ENCODE results near the gene PIM1.

DNA sequence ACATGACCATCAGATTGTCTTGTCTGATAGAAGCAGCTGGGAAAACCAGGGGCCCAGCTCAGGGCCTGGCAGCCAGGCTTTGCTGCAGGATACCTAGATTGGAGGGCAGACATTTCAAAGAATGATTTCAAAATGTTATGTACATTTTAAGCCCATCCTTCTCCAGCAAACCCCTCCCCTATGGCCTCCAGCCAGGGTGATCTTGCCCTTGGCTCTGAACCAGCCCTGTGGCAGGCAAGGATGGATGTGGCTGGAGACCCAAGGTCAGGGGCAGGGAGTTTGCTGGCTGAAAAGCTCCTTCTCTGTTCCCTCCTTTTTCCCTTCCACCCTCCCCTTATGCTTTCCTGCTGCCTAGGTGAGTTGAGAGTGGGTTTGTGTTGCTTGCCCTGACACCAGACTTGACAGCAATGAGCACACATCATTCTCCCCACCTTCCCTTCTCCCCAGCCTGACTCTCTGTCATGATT is 1.7 kb downstream of the MAPK13 start:
- PRO-cap, result no peak

DNA sequence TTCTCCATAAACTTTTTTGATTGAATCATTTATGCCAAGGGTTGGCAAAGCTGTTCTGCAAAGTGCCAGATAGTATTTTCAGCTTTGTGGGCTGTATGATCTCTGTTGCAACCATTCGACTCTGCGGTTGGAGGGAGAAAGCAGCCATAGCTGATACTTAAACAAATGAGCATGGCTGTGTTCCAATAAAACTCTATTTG is 6.6 kb upstream of the BNIP5 start:
- PRO-cap, result no peak

- PRO-cap, result bidirectional peak, plus-strand start at chr6:36423298, minus-strand start at chr6:36423245; bidirectional peak, plus-strand start at chr6:36423527, minus-strand start at chr6:36423395
These were observed 19.1 kb downstream of the PXT1 start for GRCh38 chr6:36423056-36424356.

DNA sequence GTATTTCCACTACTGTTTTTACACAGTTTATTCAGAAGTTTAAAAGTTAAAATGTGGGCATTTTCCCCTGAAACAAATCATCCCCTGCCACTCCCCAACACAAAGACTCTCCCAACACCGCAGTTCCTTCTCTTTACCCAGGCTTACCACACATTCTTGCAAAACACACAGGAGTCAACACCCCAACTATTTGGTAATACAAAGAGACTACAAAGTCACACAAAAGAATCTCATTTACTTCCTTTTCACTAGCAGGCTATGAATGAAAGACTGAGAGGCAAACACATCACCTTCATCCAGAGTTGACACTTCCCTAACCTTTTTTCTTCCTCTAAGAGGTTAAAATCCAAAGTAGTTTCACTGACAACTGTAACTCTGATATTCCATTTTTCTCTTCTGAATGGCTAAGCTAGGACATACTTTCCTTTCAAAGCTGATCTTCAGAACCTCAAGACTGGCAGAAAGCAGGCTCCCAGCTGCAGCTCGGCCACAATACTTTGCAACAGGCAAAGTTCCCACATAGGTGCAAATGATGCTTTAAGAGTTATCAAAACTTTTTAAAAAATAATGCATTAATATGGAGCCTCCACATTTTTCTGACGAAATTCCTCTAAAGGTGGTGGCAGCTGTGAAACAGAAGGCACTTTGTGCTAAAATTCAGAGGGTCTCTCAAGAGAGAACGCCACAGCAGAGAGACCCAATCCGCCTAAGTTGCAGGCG is 51.2 kb downstream of the KCTD20 start:
- PRO-cap, result no peak

- PRO-cap, result no peak
These were observed 30.7 kb downstream of the STK38 start for GRCh38 chr6:36516514-36517040.

GRCh38 chr6:36541808-36542217 is 5.5 kb downstream of the STK38 start:
- PRO-cap, result no peak

- PRO-cap, result no peak
These were observed 5.3 kb downstream of the SRSF3 start for GRCh38 chr6:36599386-36599841.

GRCh38 chr6:36604965-36605161 is 10.7 kb downstream of the SRSF3 start:
- PRO-cap, result no peak

DNA sequence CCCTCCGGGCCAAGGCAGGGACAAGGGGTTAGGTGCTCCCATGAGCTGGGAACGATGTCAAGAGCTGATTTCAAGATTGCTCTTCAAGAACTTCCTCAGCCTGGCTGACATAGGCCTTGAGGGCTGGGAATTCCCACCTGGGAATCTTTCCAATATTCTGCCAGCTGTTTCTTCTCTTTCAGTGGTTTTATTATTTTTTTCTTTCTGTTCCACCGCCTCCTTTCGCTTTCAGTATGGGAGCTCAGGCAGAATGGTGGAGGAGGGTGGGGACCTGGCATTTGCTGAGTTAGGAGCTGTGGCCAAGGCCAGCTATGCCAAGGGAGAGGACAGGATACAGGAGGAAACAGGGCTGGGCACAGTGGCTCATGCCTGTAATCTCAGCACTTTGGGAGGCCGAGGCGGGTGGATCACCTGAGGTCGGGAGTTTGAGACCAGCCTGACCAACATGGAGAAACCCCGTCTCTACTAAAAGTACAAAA is 33.7 kb downstream of the SRSF3 start:
- PRO-cap, result no peak

- PRO-cap, result no peak
These were observed 5.3 kb downstream of the CDKN1A start for GRCh38 chr6:36683799-36684175.

DNA sequence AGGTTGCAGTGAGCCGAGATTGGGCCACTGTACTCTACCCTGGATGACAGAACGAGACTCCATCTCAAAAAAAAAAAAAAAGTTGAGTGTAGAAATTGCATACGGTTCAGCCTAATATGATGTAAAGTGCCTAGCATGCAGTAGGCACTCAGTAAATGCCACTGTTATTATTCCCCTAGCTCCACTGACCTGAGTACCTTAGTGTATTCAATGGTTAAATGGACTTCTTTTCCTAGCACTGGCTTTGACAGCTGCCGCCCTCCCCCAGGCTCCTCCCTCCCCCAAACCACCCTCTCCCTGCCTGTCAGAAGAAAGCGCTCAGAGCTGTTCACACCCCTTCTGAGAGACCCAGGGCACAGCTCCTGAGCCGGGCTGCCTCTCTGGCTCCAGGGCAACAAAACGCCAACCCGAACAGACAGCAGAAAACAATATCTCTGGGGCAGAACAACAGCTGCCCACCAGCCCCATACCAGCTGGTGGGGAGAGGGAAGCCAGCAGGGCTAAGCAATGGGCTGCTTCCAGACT is 4.6 kb downstream of the CPNE5 start:
- PRO-cap, result no peak

- PRO-cap, result no peak
These were observed 13.5 kb upstream of the CPNE5 start for GRCh38 chr6:36852774-36853171.

DNA sequence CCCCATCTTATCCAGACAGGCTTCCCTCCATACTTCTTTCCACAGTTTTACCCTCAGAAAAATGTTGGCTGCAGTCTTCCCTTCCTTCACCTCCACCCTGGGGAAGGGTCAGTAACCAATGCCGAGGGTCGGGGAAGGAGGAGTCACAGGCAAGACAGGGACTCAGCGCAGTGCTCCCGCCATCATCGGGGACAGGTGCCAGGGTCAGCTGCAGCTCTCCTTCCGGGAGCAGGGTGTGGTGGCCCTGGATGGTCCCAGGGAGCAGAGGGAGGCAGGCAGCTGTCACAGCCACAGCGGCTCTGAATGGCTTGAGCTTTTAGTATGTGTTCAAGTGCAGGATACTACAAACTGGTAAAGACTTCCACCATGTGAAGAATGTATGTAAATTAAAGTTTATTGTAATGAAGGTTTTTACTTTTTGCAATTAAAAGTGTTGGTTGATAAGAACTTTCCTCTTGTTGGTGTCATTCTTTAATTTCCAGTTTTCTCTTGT is 26.0 kb upstream of the PI16 start:
- PRO-cap, result no peak

- PRO-cap, result no peak
These were observed 1.3 kb downstream of the PI16 start for GRCh38 chr6:36955605-36956522.

GRCh38 chr6:37003912-37004490 is 1.5 kb upstream of the FGD2 start:
- PRO-cap, result no peak

DNA sequence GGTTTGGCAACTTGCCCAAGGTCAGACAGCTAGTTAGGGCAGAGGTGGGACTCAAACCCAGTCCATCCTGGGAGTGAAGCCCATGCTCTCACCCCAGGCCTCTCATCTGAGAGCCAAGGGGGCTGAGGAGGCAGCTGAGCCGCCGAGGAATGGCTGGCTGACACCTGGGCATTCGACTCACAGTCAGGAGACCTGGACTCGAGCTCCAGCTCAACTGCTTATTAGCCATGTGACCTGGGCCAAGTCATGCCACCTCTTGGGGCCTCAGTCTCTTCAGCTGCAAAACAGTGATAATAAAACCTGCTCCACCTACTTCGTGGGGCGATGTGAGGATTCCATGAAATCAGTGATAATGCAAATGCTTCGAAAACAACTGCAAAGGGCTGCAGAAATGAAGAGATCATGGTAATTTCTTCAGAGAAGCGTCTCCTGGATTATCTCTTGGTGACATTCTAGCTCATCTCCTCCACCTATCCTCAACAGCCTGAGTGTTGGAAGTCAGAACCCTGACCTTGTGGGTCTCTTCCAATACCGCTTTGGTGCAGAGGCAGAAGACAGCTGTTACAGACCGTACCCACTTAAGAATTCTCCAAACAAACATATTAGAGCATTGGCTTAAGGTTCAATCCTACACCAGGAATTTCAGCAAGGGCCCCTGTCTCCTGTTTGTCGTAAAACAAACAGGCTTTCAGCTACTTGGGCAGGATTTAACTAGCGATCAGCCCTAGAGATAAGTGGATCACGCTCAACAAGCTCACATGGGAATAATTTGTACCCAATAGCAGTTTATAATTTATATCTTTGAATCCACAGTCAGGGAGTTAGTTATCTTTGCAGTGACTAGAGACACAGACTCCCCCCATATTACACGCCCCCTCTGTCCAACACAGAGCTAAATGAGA is 60.0 kb upstream of the PIM1 start:
- PRO-cap, result no peak

- PRO-cap, result bidirectional peak, plus-strand start at chr6:37170152, minus-strand start at chr6:37169813
These were observed at the start of gene PIM1 for GRCh38 chr6:37170066-37170662. TSS of gene PIM1 (plus strand) at chr6:37170152.

DNA sequence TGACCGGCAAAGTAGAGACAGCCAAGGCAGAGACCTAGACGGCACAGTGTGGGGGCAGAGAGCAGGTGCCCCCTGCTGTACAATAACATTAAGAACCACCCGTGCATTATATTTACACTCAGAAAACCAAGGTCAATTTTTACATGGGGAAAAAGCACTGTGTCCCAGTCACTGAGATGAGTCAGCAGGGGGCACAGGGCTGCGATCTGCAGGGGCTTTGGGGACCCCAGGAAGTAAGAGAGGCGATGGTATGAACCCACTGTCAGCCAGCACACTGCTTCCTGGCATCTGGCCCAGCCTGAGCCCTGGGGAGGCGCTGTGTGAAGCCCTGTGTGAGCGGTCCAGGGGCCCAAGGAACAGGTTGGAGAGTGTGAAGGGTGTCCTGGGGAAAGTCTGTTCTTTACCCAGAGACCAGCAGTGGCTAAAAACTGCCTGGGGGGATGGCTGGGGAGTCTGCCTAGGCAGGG is 9.8 kb downstream of the CCDC167 start:
- PRO-cap, result no peak

DNA sequence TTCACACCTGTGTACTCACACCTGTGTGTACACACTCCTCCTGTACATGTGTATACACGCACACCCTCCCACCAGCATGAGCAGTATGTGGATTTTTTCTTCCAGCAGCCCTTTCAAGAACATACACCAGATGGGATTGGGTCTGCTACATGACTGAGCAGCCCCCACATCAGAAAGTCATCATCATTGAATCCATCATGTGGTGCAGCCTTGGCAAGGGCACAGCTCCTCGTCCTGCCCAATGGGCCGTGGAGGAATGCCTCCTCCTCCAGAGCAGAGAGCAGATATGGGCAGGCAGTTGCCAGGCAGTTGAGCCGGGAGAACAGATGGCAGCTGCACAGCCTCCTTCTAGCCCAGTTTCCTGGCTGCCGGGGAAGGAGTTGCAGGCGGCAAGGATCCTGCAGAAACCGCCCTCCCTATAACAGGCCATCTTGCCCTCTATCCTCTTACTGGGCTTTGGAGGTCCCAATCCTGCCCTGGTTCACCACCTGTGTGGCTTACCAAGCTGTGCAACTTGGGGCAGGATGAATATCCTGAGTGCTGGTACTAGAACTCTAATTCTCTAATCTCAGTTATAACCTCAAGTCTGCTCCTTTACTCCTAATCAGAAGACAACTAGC is 11.9 kb upstream of the ZFAND3 start:
- PRO-cap, result no peak

DNA sequence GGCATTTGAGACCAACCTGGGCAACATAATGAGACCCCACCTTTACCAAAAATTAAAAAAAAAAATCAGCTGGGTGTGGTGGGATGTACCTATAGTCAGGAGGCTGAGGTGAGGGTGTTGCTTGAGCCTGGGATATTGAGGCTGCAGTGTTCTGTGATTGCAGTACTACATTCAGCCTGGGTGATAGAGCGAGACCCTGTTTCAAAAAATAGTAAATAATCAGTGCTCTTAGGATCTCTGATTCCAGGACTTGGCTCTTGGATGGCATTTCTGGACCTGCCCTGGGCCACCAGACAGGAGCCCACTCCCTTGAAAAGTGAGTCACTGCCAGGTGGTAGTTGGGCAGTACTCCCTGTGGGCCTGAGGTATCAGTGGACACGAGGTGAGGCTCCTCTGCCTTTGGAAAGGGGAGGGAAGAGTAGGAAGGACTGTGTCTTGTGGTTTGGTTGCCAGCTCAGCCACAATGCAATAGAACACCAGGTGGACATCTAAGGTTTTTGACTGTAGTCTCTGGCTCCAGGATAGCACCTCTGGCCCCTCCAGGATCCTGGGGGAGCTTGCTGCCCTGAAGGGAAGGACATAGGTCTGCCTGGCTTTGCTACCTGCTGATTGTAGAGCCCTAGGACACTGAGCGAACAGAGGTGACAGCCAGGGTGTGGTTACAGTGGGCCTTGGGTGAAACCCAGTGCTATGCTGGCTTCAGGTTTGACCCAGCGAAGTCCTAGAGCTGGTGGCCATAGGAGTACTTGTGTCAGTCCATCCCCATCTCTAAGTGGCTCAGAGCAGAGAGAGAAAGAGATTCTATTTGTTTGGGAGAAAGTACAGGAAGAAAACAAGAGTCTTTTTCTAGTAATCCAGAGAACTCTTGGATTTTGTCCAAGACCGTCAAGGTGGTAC is 141.6 kb downstream of the ZFAND3 start:
- PRO-cap, result no peak